ENCODE measurements around a stretch of chr14.

GRCh38 chr14:32939140-32940102 is 742 bp downstream of the NPAS3 start:
- PRO-cap, result bidirectional peak, plus-strand start at chr14:32939945, minus-strand start at chr14:32939782

DNA sequence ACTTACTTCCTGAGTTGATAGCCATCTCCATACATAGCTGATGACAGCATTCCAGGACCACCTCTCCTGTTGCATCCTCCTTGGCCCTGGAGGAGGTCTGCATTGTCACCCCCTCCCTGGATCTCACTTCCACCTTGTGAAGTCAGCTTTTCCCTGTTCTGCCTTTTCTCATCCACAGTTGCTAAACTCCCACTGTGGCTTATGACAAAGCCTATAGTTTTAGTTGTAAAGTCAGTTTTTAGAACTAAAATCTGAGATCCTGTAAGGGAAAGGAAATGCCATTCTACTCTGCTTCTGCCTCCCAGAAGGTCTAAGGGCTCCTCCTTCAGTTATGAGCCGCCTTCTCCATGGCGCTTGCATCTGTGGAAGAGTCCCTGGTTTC is 184.2 kb downstream of the EGLN3 start:
- PRO-cap, result no peak

GRCh38 chr14:34013376-34014203 is 62.7 kb upstream of the EGLN3 start:
- PRO-cap, result no peak

DNA sequence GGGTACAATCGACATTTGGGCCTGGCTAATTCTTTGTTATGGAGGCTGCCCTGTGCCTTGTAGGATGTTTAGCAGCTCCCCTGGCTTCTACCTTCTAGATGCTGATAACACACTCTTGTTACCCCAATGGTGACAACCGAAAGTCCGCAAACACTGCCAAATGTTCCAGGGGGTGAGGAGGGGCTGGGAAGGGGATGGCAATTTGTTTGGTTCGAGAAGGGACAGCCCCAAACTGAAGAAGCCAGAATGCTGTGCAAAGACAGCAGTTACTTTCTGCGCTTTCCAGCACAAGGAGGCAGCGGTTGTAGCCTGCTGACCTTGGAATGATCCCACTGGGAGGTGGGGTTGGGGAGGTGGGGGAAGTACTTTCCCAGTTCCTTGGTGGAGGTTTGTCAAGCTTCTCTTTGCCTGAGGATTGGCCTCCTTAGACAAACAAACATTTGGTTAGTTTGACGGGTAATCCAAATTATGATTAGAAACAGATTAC is 78.9 kb upstream of the EGLN3 start:
- PRO-cap, result no peak

DNA sequence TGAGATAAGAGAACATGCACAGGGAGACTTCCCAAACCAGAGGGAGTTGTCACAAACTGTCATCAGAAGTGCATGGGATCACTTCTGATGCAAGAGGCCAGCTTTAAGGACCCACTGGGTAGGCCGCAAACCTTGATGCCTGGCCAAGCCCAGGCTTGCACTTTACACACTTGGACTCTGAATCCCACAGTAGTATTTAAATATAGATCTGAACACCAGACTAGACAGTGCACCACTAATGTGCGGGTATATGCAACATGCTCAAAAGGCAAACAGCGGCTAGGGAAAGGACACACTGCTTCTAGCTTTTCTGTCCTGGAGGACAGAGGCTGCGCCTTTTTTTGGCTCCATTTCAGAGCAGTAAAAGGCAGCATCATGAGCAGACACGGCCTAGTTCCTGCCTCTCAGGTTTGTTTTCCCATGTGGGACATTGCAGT is 84.3 kb upstream of the EGLN3 start:
- PRO-cap, result no peak

DNA sequence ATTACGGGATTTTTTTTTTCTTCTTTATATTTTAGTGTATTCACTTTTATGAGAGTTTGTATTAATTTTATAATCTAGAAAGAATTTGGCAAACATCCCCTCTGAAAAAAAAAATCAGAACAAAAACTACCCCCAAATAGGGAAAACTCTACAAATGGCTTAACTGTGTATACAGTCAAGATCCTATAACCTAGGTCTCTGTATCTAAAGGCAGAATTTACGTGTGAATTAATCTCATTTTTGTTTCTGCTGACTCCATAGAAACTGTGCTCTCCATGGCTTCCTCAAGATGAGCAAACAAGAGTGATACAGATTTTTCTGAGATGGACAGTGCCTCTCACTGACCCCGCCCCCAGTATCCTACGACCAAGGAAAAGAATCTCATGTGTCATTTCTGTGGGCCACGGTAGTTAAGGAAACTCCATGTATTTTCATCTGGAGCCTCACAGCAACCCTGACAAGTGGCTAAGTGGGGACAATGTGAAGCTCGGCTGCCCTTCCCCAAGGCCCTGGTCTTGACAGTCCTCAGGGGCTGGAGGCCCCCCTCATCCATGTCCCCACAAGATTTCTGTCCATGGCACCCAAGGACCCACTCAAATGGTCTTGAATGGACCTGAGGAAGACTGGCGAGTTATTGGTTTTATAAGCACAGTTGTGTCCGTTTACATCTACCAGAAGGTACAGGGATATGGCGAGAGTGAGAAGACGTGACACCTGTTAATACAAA is 108.2 kb upstream of the EGLN3 start:
- PRO-cap, result no peak

GRCh38 chr14:34355445-34356116 is 106.5 kb downstream of the SPTSSA start:
- PRO-cap, result no peak

DNA sequence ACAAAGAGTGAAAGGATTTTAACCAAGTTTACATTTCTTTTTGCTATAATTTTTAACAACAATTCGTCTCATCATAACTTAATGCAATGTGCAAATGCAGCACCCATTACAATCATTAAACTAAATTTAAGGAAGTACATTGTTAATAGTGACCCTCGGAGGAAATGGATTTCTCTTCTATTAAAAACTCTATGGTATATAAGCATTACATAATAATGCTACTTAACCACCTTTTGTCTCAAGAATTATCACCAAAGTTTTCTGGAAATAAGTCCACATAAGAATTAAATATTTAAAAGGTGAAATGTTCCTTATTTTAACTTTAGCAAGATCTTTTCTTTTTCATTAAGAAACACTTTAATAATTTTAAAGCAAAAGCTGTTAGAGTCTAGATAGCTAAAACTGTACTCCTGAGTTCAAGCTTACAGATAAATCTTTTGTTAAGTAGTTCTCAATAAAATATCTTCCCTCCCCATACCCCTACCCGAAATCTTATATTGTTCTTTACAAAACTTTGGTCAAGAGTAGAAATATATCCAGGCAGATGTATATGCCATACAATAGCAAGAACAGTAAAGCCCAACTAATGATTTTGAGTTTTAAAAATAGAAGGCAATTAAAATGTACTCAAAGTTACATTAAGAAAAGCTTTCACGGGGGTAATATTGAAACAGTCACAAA is 27.6 kb downstream of the SPTSSA start:
- PRO-cap, result no peak

- PRO-cap, result no peak
These were observed 14.2 kb downstream of the CFL2 start for GRCh38 chr14:34700072-34700682.

- PRO-cap, result no peak
These were observed 44.2 kb upstream of the CFL2 start for GRCh38 chr14:34758643-34759014.

DNA sequence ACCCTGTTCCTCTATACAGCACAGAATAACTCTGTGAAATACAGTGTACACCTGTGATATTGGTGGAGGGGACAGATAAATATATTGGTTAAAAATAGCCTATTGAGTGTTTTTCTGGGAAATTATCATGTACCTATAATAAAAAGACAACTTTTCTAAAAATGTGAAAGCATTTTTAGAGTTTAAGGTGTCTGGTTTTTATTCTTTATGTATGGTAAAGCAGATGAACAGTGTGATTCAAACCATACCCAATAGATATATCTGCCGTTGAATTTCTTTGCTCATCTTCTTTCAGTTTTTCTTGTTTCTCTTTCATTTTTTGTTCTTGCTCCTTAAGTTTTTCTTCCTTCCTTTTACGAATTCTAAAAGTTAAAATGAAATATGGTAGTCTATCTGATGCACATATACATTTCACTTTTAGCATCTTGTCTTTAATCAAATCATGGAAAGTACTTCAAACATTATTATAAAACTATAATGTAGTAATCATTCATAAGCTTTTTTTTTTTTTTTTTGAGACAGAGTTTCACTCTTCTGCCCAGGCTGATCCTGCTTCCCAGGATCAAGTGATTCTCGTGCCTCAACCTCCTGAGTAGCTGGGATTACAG is 68.6 kb upstream of the CFL2 start:
- PRO-cap, result no peak

- PRO-cap, result bidirectional peak, plus-strand start at chr14:34873790, minus-strand start at chr14:34873739; bidirectional peak, plus-strand start at chr14:34874202, minus-strand start at chr14:34874133
These were observed 1.7 kb downstream of the BAZ1A start for GRCh38 chr14:34873148-34874258.

GRCh38 chr14:35197058-35197505 is 74.7 kb downstream of the PRORP start:
- PRO-cap, result no peak

GRCh38 chr14:35332848-35333368 is 40.7 kb downstream of the PSMA6 start:
- PRO-cap, result no peak

GRCh38 chr14:35369795-35370541 is 34.6 kb downstream of the NFKBIA start:
- PRO-cap, result no peak

- PRO-cap, result no peak
These were observed 17.9 kb downstream of the NFKBIA start for GRCh38 chr14:35386573-35387105.

DNA sequence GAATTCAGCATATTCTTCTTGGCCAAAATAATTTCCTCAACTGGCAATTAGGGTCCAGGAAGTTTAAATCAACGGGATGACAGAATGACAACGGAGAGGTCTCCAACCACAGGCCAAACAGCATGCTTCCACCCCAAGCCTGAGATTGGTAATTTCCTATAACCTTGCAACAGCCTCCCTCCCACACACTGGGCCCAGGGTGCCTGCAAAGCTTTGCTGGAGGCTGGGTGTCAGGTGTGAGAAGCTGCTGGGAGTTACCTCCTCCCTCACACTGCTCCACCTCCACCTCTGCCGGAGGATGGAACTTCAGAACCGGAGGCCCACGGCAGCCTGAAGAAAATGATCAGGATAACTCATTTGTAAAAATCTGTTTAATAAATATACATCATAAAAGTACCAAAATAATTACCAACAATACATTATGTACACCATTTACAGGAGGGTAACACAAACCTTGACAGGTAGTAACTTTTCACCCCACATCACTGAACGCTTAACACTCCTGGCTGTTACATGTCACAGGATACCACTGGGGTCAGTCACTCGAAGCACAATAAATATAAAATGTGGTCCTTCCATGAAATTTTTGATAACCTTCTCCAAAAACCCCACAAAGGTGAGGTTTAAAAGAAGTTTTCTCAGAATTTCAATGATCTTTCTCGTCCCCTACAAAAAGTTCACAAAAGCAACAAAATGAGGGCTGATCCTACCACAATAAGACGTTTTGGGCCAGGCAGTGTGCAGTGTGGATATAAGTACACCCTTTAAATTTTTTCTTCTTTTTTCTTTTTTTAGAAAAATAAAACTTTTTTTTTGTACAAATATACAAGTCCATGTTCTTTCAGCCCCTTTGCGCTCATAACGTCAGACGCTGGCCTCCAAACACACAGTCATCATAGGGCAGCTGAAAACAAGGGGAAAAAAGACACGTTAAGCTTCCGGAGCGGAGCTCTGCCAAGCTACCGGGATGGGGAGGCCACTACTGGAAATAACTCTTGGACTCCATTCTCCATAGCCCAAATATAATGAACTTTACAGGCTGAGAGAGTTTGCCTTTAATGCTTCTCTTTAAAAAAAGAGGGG is 3.1 kb downstream of the NFKBIA start:
- PRO-cap, result no peak

DNA sequence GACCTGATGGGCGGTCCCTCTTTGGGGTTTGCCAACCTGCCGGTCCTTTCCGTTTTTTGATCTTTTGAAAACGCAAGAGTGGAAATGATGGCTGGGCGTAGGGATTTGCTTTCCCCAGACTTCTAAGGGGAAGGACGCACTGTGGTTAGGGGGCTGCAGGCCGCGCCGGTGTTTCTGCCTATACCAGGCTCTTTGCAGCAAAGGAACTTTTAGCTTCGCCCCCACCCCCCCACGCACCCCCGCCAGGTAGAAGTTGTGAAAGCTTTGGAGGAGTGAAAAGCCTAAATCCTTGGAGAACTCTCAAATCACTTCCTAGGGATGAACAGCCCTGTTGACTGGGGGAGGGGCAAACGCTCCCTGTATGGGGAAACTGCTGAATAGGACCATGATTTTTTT is 585 bp upstream of the NFKBIA start:
- PRO-cap, result bidirectional peak, plus-strand start at position 117 of the sequence, minus-strand start outside the sequence

DNA sequence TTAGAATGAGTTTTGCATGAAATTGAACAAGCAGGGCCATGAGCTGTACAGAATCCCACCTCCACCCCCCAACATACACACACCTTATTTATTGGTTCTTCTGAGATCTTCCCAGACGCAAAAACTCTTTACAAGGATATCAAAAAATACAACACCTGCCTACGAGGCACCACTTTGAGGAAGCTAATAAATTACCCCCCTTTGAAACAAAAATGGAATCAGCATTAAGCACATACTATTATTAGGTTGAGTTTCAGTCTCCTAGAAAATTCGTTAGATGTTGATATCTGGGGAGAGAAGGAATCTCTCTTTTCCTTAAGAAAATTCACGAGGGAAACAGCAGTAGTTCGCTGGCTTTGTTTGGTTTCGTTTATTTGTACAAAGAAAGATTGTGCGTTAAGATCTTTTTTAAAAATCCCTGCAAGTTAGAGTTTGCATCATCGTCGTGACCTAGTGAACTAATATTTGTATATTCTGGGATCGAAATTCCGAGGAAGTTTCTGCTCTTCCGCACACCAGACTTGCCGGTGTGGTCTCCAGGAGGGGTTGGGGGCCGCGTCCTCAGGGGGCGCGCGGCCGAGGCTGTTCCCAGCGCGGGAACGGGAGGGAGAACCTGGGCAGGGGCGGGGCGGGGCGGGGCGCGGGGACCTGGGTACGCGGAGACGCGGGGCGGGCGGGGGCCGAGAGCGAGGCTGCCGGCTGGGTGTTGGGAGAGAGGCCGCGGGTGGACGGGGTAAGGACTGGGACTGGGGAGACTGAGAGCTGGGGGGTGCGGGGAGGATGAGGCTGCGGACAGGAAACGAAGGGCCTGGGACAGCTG is 12.1 kb downstream of the NKX2-1 start:
- PRO-cap, result no peak

GRCh38 chr14:36663216-36663465 is 1.5 kb downstream of the PAX9 start:
- PRO-cap, result no peak